Karpas-422 (cell line): ENCODE measurements around the genes CETN1 and LPIN2.

GRCh38 chr18:213294-214497, 54.2 kb downstream of the THOC1 start:
- PRO-cap = no peak
- RAMPAGE, long total RNA = no peak

- PRO-cap = no peak
- RAMPAGE, long total RNA = no peak
Observed at GRCh38 chr18:332884-333617, 65.2 kb upstream of the THOC1 start.

GRCh38 chr18:479569-480827, 20.5 kb downstream of the COLEC12 start:
- PRO-cap = no peak
- RAMPAGE, long total RNA = no peak

DNA sequence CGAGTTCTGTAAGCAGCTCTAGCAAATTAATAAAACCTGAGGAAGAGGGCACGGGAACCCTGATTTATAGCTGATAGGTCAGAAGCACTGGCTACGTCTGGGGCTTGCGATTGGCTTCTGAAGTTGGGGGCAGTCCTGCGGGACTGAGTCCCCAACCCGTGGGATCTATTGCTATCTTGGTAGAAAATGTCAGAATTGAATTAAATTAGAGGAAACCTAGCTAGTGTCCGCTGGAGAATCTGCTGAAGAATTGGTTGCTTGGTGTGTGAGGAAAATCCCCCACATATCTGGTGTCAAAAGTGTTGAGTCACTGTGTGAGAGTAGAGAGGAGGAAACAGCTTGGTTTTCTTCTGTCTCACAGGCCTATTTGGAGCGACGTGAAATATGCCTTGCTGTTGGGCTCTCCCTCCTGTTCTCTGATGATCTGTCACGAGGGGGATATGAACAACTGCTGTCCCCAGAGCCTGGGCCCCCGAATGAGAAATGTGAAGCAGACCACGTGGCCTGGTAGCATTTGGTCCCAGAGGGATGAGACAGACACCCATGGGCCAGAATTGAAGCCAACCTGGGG, 18.4 kb upstream of the COLEC12 start:
- PRO-cap = no peak
- RAMPAGE, long total RNA = no peak

DNA sequence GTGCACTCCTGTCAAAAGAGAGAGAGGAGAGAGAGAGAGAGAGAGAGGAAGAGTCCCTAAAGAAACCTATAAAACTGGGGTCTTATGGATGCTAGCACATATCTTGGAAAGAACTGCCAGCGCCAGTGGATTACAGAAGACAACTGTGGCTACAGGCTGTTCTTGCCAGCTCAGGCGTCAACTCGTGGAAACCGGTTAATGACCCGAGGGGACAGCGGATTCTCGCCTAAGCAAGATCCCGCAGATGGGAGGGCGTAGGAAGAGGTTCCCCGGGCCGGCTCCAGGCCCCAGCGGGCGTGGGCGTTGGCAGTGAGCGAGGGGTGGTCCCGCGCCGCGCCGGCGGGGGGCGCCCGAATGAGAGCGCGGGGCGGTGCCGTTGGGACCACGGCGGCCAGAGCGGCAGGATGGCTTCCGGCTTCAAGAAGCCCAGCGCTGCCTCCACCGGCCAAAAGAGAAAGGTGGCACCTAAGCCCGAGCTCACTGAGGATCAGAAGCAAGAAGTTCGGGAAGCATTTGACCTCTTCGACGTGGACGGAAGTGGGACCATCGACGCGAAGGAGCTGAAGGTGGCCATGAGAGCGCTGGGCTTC, at the start of gene CETN1:
Gene CETN1 (plus strand): TSS at position 376 of the 590 bp plus-strand sequence.
- PRO-cap = no peak
- RAMPAGE, long total RNA = no peak

GRCh38 chr18:675472-676640, 18.4 kb downstream of the TYMS start:
- PRO-cap = no peak
- RAMPAGE, long total RNA = no peak

- PRO-cap = no peak
- RAMPAGE, long total RNA = no peak
Observed at GRCh38 chr18:688227-688952, 24.0 kb downstream of the ENOSF1 start.

GRCh38 chr18:1392106-1392474, 487.4 kb downstream of the ADCYAP1 start:
- PRO-cap = no peak
- RAMPAGE, long total RNA = no peak

- PRO-cap = no peak
- RAMPAGE, long total RNA = no peak
Observed at GRCh38 chr18:2515823-2516742, 55.2 kb downstream of the METTL4 start.

DNA sequence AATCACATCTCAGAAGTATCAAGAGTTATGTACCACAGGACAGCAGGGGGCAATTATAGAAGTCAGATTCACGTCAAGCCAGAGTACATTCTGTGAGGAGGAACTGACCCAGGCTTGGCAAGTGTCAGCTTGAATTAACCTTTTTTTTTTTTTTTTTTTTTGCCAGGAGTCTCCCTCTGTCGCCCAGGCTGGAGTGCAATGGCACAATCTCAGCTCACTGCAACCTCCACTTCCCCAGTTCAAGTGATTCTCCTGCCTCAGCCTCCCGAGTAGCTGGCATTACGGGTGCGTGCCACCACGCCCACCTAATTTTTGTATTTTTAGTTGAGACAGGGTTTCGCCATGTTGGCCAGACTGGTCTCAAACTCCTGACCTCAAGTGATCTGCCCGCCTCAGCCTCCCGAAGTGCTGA, 18.1 kb upstream of the SMCHD1 start:
- PRO-cap = no peak
- RAMPAGE, long total RNA = no peak

- PRO-cap = bidirectional peak, plus-strand start at chr18:2656101, minus-strand start at chr18:2656077
- RAMPAGE, long total RNA = no peak
Observed at GRCh38 chr18:2655993-2656941, 741 bp downstream of the SMCHD1 start.

DNA sequence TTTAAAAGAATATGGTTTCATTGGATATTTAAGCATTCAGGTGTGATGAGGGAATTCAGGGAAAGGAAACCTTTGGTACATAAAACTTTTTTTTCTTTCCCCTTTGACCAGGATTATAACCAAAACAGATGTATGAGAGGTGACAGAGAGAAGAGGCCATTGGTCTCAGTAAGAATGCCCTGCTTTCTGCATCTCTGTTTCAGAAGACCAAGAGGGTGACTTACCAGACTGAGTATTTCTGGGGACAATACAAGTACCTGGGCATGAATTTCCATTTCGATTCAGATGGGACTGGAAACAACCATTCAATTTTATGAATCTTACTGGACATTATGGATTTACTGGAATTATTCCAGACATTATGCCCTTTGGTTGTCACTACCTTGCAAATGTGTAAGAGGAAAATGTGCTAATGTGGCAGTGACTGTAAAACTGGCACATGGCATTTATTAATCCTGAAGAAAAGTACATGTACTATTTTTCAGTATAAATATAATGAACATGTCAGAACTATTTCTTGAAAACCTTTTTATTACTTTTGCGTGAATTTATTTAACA, 44.3 kb upstream of the EMILIN2 start:
- PRO-cap = no peak
- RAMPAGE, long total RNA = no peak

DNA sequence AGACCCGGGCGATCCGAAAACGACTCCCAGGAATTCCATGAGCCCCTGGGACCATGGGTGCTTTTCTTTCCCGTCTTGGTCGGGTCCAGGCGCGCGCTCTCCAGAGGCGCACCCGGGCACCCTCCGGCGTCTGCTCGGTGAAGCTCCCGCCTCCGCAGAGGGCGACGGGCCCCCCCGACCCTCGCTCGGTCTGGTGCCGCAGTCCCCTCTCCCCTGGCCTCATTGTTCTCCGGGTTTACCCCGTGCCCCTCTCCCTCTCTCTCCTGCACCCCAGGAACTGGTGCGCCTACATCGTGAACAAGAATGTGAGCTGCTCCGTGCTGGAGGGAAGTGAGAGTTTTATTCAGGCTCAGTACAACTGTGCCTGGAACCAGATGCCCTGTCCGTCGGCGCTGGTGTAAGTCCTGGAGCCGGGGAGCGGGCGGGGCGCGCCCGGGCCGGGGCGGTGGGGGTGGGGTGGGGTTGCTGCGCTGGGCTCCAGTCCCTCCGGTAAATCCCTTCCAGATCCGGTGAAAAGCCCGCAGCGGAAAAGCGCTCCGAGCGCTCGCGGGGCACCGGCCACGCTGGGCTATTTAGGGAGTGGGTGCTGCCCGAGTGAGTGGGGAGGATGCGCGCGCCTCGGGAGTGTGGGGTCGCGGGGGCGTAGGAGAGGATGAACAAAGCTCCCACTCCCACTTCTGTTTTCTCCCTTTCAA, 876 bp downstream of the EMILIN2 start:
- PRO-cap = no peak
- RAMPAGE, long total RNA = no peak

DNA sequence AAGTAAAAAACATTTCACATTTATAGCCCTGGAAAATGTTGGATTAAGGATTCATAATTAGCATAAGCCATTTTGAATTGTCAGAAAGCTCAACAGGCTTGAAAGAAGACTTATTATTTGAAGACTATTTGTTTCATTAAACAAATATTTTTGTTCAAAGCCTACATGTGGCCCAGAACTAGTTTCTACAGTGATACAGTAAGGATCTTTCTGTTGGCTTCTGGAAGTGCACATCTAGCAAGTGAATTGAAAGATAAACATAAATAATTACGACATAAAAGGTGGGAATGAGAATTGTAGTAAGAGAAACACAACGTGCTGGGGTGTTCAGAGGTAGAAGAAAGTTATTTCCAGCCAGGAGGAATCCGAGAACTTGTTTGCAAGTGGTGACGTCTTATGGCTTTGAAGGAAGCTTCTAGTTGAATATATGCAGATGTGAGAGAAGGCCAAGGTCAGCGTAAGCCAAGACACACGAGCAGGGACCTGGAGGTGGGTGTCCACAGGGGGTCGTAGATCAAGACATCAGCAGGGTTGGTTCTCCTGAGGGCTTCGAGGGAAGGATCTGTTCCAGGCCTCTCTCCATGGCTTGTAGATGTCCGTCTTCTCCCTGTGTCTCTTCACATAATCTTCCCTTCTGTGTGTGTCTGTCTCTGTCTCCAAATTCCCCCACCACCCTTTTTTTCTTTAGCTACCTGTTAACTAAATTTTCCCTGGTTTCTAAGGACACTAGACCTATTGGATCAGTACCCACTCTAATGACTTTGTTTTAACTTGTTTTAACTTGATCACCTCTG, 23.7 kb downstream of the EMILIN2 start:
- PRO-cap = no peak
- RAMPAGE, long total RNA = no peak

GRCh38 chr18:2919402-2919977, 72.7 kb downstream of the EMILIN2 start:
- PRO-cap = no peak
- RAMPAGE, long total RNA = no peak

DNA sequence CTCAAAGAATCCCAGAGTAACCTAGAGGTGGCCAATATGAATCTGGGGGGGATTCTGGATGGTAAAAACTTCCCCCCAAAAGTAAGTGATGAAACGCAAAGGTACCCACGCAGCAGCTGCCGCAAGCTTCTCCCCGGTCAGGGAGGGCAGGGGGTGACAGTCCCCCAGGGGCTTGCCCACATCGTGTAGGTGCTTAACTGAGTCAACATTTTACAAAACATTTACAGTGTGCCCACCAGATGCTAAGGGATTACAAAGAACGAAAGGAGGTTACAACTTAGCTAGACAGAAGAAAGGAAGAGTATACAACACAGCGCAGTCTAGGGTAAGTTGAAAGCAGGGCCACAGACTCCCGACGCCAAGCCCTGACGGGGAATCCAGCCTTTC, 45.6 kb downstream of the LPIN2 start:
- PRO-cap = no peak
- RAMPAGE, long total RNA = no peak

- PRO-cap = no peak
- RAMPAGE, long total RNA = no peak
Observed at GRCh38 chr18:2970323-2970732, 42.6 kb downstream of the LPIN2 start.

DNA sequence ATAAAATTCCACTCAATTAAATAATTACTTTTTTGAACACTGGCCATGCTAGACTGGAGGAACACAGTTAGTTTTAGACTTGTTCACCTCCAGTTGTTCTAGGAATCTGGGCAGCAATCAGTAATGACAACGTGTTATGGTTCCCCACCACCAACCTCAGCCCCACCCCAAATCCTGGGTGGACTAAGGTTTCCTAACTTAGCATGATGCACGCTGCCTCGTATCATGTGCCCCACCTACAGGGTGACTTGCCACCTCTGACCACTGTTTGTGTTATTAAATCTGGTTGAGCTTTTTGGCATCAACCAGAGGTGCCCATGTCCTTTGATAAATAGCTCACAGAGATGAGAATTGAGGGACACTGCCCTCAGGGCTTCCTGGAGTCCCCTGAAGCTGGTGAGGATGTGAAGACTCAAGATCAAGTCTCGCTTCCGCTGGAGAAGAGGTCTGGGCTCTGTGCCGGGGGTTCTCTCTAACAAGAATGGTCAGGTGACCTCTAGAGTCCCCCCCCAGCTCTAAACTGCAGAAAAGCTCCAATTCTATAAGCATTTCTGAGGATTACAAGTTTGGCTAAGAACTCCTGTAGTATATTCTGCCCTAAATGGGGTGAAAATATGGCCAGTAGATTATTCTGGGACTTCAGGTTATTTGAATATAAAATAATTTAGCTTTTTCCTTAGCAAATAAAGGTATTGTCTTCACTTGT, 32.5 kb downstream of the LPIN2 start:
- PRO-cap = no peak
- RAMPAGE, long total RNA = no peak

DNA sequence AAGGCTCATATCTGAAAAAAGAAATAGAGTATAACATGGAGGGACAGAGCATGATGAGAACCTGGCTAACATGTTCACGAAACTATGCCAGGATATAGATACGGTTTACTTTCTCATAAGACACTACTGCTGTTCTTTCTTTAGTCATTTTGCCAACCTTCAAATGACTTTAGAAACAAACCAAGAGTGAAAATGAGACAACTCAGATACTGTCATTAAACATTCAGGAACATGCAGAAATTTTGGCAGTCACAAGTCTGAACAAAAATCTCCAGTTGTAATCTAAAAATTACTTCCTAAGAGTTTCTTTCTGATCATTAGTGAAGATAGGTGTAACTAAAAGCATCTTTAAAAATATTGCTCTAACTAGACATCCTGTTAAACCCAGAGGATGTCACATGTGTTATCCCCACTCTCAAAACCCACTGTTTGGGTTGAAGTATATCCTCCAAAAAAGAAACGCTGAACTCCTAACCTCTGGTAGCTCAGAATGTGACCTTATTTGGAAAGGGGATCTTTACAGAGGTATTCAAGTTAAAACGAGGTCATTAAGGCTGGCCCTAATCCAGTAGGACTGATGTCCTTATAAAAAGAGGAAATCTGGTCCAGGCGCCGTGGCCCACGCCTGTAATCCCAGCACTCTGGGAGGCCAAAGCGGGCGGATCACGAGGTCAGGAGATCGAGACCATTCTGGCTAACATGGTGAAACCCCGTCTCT, 14.1 kb downstream of the LPIN2 start:
- PRO-cap = no peak
- RAMPAGE, long total RNA = no peak

DNA sequence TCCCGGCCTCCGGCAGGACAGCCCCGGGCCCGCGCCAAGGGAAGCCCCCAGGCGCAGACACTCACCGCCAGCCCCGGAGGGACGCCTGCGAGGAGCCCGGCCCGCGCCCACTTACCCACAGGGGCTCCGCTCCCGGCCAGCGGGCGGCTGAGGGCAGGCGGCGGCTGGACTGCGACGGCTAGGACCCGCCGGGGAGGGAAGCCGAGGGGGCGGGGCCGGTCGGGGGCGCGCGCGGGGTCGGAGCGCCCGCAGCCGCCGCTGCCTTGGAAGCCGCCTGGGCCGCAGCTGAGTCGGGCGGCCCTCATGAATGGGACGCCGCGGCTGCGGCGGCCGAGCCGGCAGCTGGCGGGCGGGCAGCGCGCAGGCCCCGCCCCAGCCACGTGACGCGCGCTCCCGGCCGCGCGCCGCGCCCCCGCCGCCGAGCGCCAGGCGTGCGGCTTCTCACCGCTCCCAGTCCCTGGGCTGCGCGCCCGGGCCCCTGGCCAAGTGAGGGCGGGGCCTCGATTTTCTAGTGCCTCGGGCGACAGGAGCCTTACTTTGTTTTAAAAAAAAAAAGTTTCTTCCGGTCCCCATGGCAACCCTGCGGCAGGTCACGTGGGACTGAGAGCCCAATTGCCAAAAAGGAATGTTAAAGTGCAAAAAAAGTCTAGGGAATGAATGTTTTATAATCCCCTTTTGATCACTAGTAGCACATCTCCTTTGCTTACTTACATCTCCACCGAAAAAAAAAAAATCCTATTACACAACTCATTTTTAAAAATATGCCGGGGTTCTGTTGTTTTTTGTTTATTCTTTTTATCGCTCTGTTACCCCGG, at the start of gene LPIN2:
Gene LPIN2 (minus strand): TSS at position 173 of the 815 bp plus-strand sequence.
- PRO-cap = unidirectional peak, minus-strand start at position 305 of the sequence
- RAMPAGE, long total RNA = no peak